ENCODE results near the gene OR10H4.

GRCh38 chr19:15555703-15556177, 47.4 kb downstream of the CYP4F22 start:
- PRO-cap = no peak
- RAMPAGE, long total RNA = no peak

- PRO-cap = no peak
- RAMPAGE, long total RNA = no peak
These were observed 22.4 kb downstream of the OR10H3 start for GRCh38 chr19:15760198-15760517.

DNA sequence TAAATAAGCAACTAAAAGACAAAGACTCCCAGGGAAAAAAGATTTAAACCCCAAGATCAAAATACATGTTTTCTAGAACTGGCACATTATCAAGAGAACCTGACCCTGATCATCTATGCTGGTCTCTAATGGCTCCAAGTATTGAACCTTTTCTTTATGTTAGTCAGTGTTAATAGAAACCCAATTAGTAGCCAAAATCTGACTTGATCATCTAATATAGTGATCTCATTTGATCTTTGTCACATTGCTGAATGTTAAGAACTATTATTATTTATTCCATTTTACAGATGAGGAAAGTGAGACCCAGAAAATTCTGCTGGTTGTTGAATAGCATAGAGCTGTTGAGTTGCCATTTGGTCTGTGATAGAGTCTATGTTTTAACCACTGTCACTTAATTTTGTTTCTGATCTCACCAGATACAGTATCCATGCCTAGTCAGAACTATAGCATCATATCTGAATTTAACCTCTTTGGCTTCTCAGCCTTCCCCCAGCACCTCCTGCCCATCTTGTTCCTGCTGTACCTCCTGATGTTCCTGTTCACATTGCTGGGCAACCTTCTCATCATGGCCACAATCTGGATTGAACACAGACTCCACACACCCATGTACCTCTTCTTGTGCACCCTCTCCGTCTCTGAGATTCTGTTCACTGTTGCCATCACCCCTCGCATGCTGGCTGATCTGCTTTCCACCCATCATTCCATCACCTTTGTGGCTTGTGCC, at the start of gene OR10H4:
Gene OR10H4 (plus strand): TSS at position 428 of the 724 bp plus-strand sequence.
- PRO-cap = no peak
- RAMPAGE, long total RNA = no peak

- PRO-cap = no peak
- RAMPAGE, long total RNA = no peak
These were observed 10.1 kb upstream of the TPM4 start for GRCh38 chr19:16066208-16066623.

GRCh38 chr19:16066715-16067179, 9.5 kb upstream of the TPM4 start:
- PRO-cap = no peak
- RAMPAGE, long total RNA = no peak

DNA sequence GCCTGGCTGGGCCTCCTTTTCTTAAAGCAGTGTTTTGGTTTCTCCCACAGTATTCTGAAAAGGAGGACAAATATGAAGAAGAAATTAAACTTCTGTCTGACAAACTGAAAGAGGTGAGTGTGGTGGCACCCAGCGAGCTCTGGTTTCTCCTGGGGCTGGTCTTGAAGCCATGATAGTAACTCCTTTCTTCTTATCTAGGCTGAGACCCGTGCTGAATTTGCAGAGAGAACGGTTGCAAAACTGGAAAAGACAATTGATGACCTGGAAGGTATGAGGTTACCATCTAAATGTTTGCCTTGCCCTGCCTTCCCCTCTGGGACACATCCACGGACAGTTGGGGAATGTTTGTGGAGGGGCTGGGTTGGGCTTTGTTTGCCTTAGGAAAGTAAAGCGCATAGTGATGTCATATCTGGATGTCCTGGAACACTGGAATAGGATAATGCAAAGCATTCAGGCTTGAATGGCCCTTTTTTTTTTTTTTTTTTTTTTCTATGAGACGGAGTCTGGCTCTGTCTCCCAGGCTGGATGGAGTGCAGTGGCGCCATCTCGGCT, 17.3 kb downstream of the TPM4 start:
- PRO-cap = no peak
- RAMPAGE, long total RNA = no peak

GRCh38 chr19:16160806-16161555, 12.3 kb downstream of the CIB3 start:
- PRO-cap = no peak
- RAMPAGE, long total RNA = no peak

DNA sequence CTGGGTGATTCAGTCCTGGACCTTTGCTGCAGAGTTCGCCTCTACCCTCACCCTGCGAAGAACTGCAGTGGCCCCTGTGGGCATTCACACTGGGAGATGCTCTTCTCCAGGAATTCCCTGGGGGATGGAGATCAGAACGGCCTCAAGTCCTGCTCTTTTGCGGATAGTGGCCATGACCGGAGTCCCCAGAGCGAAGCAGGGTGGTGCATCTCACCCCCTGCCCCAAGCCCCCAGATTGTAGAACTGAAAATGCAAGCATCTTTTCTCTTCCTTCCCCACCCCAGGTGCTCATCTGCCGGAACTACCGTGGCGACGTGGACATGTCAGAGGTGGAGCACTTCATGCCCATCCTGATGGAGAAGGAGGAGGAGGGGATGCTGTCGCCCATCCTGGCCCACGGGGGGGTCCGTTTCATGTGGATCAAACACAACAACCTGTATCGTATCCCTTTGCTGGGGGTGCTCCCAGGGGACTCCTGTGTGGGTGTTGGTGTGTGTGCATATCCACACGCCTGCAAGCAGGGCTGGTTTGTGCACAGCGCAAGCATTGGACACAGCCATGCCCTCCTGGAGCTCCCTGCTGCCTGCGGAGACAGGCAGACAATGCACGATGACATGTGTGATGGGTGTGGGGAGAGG, 5.6 kb downstream of the AP1M1 start:
- PRO-cap = no peak
- RAMPAGE, long total RNA = no peak

- PRO-cap = no peak
- RAMPAGE, long total RNA = no peak
These were observed 553 bp downstream of the KLF2 start for GRCh38 chr19:16325192-16325565.

- PRO-cap = no peak
- RAMPAGE, long total RNA = no peak
These were observed 44.7 kb downstream of the KLF2 start for GRCh38 chr19:16368817-16370314.

GRCh38 chr19:16446915-16447432, 24.8 kb downstream of the EPS15L1 start:
- PRO-cap = bidirectional peak, plus-strand start at chr19:16447202, minus-strand start at chr19:16447096
- RAMPAGE, long total RNA = no peak

GRCh38 chr19:16500769-16501533, 4.8 kb downstream of the C19orf44 start:
- PRO-cap = no peak
- RAMPAGE, long total RNA = no peak

GRCh38 chr19:16542768-16543109, 502 bp upstream of the CHERP start:
- PRO-cap = no peak
- RAMPAGE, long total RNA = no peak

DNA sequence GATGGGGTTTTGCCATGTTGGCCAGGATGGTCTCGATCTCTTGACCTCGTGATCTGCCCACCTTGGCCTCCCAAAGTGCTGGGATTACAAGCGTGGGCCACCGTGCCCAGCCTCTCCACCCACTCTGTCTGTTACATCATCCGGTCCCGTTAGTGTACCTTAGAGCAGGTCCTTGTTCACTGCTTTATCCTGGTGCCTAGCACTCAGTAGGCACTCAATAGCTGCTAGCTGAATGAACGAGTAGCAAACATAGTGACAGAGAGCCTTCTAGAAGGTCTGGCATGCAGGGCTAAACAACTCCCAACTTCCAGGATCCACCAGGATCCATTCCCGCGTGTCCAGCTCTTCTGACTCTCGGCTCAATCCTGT, 3.0 kb downstream of the SLC35E1 start:
- PRO-cap = no peak
- RAMPAGE, long total RNA = no peak

DNA sequence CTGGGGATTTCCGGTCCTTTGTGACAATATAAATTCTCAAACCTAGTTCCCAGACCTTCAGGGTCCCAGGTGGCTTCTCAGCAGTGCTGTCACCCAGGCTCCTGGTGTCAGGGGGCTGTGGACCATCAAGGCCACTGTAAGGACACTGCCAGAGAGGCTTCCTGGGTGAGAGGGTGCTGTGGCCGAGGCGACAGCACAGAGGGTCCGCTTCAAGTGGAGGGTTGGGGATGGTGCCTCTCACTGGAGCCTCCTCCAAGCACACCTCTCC, 5.5 kb upstream of the SLC35E1 start:
- PRO-cap = no peak
- RAMPAGE, long total RNA = no peak

DNA sequence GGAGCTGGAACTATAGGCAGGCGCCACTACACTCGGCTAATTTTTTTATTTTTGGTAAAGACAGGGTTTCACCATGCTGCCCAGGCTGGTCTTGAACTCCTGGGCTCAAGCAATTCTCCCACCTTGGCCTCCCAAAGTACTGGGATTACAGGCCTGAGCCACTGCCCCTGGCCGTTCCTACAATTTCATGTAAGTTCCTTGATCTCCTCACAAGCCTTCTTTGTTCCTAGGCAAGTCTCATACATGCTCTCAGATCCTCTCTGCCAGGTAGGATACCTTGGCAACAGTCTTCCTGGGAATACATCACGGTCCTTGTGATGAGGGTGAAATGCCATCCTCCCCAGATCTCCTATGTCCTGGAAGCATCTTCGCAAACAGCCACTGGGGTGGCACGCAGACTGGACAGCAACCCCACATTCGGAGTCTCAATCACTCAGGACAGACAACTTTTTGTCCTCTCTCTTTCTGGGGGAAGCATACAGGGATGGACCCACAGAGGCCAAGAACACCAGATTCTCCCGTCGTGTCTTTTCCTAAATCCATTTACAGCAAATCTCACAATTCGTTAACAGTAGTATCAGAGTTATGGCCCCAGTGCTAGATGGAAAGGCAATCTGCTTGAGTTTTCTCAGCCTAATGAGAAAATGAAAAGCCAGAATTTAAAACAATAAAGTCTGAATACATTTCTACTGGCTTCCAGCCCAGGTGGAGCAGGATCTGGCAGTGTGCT, 7.5 kb downstream of the SMIM7 start:
- PRO-cap = no peak
- RAMPAGE, long total RNA = no peak

DNA sequence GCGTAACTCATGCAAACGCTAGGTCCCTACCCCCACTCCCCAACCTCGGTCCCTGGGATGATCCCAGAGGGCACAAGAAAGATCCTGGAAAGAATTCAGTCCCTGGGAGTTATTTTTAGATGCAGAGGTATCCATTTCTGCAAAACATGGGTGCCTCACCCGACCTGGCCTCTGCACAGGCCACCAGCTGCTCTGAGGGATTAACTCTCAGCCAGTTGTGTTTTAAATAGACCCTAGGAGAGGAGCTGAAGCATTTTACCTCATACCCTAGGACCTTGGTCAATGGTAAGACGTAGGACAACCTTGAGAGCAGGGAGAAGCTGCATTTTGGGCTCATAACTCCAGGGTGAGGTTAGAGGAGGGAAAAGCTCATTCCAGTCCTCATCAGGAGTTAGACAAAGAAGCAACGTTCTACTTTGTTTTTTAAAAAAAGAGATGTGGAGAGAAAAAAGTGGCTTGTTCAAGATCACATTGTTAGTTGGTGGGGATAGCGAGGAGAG, 10.9 kb downstream of the TMEM38A start:
- PRO-cap = no peak
- RAMPAGE, long total RNA = no peak

- PRO-cap = no peak
- RAMPAGE, long total RNA = no peak
These were observed 7.8 kb downstream of the SIN3B start for GRCh38 chr19:16836959-16837494.

DNA sequence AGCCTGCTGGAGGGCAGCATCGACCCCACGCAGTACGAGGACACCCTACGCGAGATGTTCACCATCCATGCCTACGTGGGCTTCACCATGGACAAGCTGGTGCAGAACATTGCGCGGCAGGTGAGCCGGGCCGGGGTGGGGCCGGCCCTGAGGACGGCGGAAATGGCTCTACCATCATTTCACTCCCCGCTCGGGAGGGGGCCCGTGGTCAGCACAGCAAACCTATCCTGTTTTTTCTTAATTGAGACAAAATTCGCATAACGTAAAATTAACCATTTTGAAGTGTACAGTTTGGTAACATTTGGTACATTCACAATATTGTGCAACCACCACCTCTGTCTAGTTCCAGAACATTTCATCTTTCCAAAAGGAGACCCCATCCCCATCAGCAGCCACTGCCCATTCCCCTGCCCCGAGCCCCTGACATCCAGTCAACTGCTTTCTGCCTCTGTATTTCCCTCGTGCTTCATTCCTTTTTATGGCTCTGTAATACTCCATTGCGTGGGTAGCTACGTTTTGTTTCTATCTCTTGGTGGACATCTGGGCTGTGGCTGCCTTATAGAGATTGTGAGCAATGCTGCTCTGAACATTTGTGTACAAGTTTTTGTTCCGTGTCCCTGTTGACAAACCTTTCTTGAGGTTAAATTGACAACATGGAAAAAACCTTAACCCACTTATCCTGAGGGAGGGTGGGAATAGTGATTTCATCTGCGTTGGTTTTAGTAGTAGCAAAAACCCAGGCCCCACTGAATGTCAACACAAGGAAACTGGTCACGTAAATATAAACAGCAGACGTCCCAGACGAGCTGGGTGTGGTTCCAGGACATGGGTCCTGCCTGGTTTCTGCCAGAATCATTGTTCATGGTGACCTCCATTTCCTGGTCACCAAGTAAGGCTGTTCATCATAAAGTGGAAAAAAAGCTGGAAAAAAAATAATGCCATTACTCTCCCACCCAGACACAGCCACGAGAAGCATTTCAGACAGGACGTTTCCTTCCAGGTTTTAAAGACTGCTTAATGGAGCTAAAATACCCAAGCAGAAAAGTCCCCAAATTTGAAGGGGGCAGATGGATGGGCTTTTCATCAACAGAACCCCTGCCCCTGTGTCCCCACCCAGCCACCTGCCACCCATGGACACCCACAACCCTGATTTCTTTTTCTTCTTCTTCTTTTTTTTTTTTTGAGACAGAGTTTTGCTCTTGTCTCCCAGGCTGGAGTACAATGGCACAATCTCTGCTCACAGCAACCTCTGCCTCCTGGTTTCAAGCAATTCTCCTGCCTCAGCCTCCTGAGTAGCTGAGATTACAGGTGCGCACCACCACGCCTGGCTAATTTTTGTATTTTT, 17.0 kb upstream of the F2RL3 start:
- PRO-cap = no peak
- RAMPAGE, long total RNA = no peak

GRCh38 chr19:16875646-16876424, 13.0 kb upstream of the F2RL3 start:
- PRO-cap = no peak
- RAMPAGE, long total RNA = no peak